Endometrial microvascular endothelial cells (primary cell): ENCODE measurements around a stretch of chr3.

DNA sequence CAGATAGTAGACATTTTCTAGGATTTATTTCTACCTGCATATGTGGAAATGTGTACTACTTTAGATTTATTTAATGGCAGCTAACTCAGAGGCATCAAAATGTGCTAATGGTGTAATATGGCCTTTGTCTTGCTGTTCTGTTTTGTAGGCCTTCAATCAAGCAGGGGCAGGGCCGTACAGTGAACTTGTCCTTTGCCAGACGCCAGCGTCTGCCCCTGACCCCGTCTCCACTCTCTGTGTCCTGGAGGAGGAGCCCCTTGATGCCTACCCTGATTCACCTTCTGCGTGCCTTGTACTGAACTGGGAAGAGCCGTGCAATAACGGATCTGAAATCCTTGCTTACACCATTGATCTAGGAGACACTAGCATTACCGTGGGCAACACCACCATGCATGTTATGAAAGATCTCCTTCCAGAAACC is 95.6 kb downstream of the GHSR start:
- RAMPAGE, long total RNA = no peak

GRCh38 chr3:172403108-172403747 is 45.0 kb downstream of the GHSR start:
- RAMPAGE, long total RNA = no peak

- RAMPAGE, long total RNA = no peak
Measured at GRCh38 chr3:172519614-172520829, 3.2 kb downstream of the TNFSF10 start.

DNA sequence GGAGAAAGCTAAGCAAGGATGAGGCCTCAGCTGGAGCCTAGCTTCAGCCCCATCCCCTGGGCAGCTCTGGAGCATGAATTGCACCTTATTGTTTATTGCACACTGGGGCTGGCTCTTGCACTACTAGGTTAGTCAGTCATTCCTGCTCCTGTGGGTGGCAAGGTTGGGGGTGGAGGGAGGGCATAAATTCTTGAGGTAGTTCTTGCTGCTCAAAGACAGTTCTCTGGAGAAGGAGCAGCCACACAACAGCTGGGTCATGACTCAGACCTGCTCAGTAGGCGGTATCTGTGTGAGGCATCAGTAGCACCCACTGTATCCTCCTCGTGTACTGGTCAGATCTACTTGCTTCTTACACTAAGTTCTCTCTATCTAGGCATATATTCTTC is 27.2 kb upstream of the TNFSF10 start:
- RAMPAGE, long total RNA = no peak

DNA sequence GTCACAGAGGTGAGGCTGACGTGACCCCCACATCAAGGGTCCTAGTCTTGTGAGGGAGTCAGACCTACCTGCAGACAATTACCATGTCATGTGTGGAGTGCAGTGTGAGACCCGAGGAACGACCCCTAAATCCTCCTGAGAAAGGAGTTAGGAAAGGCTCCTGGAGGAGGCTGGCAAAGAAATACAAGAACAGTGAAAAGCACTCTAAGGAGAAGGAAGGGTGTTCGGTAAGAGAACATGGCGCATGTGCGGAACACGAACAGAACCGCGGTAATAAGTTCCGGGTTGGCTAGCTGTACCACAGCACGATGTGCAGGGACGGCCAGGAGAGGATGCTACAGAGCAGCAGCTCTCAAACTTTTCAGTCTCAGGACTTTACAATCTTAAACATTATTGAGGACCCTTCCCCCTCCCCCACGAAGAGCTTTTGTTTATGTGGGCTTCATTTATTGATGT is 87.1 kb downstream of the NCEH1 start:
- RAMPAGE, long total RNA = no peak

- RAMPAGE, long total RNA = no peak
Measured at GRCh38 chr3:172647756-172648366, 63.0 kb downstream of the NCEH1 start.

DNA sequence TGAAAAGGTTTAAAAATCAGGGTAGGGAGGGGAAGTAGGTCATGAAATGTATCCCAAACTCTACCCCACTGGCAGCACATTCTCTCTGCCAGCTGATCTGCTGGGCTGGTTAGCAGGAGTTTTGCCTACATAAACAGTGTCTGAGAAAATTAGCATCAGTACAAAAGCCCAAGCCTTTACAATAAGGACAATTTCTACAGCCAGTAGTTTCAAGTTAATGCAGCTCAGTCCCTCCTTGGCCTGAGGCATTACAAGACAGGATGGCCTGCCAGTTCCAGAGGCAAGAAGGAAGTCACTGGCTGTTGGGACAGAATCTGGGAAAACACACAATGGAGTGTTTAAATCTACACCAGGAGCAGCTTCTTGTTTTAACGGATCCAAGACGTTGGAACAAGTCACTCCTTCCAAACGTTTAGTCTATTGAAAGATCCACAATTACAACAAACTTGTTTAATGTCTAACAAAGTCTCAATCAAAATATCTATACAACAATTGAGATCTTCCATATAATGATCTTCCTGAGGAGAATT is 32.7 kb downstream of the NCEH1 start:
- RAMPAGE, long total RNA = no peak

DNA sequence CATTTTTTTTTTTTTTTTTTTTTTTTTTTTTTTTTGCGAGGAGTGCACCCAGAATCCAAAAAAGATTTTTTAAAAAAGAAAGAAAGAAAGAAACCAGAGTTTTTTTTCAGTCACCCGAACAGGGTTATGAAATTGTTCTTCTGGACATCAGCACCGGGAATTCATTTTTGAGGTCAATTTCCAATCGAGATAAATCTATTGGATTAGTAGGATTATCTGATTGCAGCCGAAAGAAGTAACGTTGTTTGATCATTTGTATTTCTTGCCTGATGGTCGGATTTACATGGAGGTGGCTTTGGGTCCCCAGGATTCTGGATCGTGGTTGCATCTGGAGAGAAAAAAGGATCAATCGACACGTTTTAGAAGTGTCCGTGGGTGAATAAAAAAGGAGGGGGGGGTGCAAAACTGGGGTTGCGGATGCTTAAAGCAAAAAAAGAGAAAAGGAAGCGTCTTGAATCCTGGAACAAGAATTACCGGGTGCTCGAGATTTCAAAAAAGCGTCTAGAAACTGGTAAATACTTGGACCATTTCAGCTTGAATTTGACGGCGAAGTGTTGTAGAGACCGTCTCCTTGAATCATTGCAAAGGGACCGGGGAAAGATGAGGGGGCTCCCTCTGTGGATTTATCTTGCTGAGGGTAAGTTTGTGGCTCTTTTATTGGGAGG is 187.0 kb downstream of the NLGN1 start:
- RAMPAGE, long total RNA = start-site peak on the plus strand centred at position 315 of the sequence, 530 bp wide, 18 and 15 reads in 2 replicates

DNA sequence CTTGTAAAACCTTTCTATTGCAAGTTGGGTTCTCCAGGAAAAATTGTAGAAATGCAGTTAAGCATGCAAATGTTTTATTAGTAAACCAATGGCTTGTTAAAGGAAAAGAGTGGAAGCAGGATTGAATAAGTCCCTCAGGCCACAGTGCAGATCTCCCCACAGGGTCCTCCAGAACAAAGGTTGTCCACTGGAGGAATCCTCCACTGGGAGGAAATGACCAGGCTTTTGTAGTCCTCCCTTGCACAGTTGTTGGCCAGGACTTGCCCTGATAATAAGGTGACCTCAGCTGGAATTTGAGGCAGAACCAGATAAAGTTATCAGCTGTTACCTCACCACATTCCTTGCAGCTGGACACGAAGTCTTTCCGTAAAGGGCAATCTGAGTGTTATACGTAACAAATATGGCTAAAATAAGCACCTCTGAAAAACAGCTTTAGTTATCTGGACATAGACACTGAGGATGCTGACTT is 83.6 kb upstream of the NAALADL2 start:
- RAMPAGE, long total RNA = no peak

DNA sequence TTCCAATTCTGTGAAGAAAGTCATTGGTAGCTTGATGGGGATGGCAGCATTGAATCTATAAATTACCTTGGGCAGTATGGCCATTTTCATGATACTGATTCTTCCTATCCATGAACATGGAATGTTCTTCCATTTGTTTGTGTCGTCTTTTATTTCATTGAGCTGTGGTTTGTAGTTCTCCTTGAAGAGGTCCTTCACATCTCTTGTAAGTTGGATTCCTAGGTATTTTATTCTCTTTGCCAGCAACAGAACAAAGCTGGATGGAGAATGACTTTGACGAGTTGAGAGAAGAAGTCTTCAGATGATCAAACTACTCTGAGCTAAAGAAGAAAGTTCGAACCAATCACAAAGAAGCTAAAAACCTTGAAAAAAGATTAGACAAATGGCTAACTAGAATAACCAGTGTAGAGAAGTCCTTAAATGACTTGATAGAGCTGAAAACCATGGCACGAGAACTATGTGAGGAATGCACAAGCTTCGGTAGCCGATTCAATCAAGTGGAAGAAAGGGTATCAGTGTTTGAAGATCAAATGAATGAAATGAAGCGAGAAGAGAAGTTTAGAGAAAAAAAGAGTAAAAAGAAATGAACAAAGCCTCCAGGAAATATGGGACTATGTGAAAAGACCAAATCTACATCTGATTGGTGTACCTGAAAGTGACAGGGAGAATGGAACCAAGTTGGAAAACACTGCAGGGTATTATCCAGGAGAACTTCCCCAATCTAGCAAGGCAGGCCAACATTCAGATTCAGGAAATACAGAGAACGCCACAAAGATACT is 66.6 kb downstream of the NAALADL2 start:
- RAMPAGE, long total RNA = no peak

- RAMPAGE, long total RNA = no peak
Measured at GRCh38 chr3:176170620-176170960, 1026.7 kb downstream of the TBL1XR1 start.

- RAMPAGE, long total RNA = no peak
Measured at GRCh38 chr3:177033971-177034389, 163.3 kb downstream of the TBL1XR1 start.

GRCh38 chr3:177035269-177036097 is 161.8 kb downstream of the TBL1XR1 start:
- RAMPAGE, long total RNA = no peak

DNA sequence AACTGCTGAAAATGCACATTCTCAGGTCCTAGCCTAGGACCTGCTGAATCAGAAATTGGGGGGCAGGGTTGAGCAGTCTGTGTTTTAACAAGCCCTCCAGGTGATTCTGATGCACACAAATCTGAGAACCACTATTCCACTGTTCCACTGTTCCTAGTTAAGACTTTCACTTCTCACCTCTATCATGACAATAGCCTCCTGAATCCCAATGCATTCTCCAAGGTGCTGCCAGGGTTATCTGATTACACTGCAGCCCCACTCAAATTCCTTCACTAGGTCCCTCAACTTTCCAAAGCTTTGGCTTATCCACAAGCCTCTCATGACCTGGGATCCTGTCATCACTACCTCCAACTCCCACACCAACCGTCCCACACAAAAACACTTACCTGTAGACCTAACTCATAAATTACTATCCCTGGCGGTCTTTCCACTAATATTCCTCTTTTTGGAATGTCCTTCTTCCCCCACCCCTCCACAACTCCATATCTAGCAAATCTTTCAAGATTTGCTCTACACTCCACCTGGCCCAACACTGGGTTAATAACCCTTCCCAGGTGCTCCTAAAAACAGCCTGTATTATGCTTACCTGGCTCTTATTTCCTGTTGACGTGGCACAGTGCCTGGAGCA is 27.2 kb downstream of the TBL1XR1 start:
- RAMPAGE, long total RNA = no peak

DNA sequence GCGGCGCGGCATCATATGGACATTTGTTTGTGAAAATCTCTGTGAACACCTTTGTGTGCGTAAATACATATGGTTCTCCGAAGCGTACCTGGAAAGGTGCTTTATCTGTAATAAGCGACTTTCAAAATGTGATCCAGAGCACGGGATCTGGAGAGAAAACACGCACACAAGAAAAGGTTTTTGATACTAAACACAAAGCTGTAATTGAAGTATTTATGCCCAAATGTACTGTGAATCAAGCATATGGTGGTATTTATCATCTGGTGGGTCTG is 713 bp upstream of the TBL1XR1 start:
- RAMPAGE, long total RNA = no peak

DNA sequence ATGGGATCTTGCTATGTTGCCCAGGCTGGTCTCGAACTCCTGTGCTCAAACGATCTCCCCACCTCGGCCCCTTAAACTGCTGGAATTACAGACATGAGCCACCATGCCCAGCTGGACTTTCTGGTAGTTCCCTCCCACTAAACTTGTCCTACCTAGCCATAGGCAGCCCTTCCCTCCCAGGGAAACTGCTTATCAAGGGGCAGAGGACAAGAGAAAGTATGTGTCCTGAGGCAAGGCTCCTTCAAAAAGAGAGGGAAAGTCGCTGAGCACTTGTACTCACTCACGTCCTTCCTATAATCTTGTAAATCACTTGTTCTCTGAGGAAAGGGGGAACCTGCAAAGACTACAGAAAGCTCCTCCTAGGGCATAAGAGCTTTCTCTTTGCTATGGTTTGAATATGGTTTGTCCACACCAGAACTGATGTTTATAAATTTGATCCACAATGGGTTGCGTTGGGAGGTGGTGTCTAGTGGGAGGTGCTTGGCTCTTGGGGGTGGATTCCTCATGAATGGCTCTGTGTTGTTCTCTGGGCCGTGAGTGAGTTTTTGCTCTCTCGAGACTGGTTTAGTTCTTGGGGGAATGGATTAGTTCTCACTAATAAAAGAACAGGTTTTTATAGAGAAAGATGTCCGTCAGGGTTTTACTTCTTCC is 13.7 kb upstream of the TBL1XR1 start:
- RAMPAGE, long total RNA = no peak

GRCh38 chr3:177361566-177362014 is 164.3 kb upstream of the TBL1XR1 start:
- RAMPAGE, long total RNA = no peak

- RAMPAGE, long total RNA = no peak
Measured at GRCh38 chr3:177427075-177427828, 230.0 kb upstream of the TBL1XR1 start.

DNA sequence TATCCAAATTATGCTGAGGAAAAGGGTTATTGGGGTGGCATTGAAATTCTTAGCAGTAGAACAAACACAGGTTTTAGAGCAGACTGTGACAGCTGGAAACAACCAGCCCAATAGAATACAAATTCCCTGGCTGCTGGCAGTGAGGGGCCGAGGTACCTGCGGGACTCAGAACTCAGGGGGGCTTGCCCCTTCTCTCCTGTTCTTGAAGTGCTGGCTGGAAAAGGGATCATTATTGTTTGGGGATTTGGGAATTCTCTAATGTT is 338.5 kb upstream of the TBL1XR1 start:
- RAMPAGE, long total RNA = no peak

DNA sequence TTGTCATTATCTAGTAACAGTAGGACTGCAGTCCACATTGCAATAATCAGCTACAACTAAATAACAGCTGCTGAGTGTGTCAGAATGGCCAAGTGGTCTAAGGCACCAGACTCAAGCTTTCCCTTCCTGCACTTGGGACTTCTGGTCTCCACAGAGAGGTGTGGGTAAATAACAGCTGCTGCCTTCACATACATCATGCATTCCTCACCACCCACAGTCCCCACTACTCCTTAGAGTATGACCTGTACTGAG is 22.1 kb upstream of the ZMAT3 start:
- RAMPAGE, long total RNA = no peak